Right common carotid artery plus branches (tissue), 1 donor: ENCODE results near the genes SFPQ, C1orf216 and AGO4.

DNA sequence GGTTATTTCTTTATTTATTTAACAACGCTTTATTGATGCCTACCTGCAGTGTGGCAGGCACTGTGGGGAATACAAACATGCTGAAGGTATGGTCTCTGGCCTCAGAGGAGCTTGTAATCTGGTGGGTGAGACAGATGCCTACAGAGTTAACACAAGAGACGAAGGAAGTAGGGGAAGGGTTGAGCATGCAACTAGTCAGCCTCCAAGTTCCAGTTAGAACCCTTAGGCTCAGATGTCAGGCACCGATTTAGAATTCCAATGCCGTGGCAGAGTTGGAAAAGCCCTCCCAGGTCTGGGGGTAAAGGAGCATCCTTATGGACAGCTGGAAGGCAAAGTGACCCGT is 133.0 kb upstream of the GJB5 start:
- PRO-cap = no peak

GRCh38 chr1:34781995-34782487 is 1.0 kb downstream of the GJB3 start:
- PRO-cap = no peak

GRCh38 chr1:34785395-34785655 is 4.3 kb downstream of the GJB3 start:
- PRO-cap = no peak

DNA sequence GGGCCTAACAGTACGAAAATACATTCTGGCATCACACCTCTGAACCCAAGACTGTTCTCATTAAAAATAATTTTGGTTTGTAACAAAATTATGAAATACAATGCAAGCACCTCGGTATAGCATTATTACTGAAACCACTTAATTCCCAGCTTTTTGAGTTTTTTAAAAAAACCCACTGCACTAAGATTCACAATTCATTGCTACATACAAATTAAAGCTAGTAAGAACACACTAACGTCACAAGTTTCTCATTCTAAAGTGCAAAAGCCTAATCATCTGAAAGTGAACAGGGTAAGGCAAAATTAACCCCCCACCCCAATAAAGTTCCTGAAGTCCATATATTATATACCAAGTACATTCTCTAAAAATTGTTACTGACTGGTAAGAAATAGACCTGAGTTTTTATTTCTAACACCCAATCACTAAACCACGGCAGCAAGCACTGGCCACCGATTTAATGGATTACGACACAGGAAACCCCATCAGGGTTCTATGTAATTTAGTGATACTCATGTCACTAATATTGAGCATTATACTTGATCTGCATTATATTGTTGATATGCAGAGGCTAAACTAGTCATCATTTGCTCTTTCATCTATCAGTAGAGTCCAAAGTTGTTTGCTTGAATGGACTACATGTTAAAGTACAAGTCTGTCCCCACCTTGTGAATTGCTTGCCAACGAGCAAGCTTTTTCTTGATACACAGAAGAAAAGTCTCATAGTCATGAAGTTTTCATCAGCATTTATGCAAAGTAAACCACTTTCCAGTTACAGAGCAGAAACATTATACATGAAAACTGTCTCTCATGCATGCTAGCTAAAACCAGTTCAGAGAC is 13.3 kb downstream of the SFPQ start:
- PRO-cap = no peak

- PRO-cap = no peak
These were observed 11.5 kb downstream of the SFPQ start for GRCh38 chr1:35181437-35181856.

DNA sequence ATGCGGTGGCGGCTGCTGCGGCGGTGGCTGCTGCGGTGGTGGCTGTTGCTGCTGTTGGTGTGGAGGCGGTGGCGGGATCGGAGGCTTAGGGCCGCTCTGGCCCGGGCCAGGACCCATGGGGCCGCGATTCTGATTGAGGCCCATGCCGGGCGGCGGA is 272 bp downstream of the SFPQ start:
- PRO-cap = no peak

DNA sequence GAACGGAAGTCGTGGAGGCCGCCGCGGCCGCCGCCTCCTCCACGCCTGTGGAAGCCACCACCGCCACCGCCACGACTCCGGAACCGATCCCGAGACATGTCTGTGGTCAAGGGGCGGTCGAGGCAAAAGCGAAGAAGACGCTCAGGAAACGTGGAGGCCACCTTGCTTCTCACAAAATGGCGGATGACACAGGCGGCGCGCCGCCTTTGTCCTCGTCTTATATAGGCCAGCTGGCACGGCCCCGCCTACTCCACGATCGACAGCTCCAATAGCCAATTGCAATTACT is at the start of gene SFPQ:
SFPQ (minus strand) TSS at position 194 of the 287 bp plus-strand sequence.
- PRO-cap = bidirectional peak, plus-strand start outside the sequence, minus-strand start at position 194 of the sequence

DNA sequence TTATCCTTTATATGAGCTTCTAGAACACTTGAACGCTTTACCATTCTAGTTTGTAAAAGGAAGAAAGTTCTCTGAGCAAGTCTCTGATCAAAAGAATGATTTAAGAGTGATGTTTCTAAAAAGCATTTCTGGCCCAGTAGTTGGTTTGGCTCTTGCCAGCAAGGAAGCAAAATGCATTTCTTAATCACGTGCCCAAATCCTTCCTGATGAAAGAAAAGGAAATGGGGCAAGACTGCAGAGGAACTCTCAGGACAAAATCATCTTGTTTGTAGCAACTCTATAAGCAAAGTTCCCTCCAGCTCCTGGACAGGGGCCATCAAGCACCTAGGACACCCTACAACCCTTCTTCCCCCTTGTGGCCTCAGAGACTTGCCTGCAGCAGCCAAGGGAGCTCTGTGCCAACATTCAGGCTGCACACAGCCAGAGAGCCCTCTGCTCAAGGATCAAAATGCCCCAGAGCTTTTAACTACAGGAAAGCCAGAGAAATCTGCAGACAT is 105.2 kb downstream of the KIAA0319L start:
- PRO-cap = no peak

DNA sequence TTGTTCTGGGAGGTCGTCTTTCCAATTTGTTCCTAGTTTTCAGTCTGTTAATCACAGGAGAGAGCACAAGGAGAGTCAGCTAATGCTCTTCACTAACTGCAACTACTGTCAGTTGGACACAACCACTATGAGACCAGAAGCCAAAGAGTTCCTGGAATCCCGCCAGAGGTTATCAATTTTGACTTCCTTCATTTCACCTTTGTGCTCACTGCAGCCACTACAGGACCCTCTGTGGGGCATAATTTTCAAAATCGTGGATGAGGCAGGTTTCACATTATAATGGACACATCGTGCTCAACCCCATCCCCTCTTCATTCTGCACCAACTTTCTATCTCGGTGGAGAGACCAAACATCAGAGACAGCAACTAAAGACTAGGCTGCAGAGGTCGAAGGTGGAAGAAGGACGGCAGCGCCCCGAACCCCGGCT is 660 bp downstream of the KIAA0319L start:
- PRO-cap = no peak

DNA sequence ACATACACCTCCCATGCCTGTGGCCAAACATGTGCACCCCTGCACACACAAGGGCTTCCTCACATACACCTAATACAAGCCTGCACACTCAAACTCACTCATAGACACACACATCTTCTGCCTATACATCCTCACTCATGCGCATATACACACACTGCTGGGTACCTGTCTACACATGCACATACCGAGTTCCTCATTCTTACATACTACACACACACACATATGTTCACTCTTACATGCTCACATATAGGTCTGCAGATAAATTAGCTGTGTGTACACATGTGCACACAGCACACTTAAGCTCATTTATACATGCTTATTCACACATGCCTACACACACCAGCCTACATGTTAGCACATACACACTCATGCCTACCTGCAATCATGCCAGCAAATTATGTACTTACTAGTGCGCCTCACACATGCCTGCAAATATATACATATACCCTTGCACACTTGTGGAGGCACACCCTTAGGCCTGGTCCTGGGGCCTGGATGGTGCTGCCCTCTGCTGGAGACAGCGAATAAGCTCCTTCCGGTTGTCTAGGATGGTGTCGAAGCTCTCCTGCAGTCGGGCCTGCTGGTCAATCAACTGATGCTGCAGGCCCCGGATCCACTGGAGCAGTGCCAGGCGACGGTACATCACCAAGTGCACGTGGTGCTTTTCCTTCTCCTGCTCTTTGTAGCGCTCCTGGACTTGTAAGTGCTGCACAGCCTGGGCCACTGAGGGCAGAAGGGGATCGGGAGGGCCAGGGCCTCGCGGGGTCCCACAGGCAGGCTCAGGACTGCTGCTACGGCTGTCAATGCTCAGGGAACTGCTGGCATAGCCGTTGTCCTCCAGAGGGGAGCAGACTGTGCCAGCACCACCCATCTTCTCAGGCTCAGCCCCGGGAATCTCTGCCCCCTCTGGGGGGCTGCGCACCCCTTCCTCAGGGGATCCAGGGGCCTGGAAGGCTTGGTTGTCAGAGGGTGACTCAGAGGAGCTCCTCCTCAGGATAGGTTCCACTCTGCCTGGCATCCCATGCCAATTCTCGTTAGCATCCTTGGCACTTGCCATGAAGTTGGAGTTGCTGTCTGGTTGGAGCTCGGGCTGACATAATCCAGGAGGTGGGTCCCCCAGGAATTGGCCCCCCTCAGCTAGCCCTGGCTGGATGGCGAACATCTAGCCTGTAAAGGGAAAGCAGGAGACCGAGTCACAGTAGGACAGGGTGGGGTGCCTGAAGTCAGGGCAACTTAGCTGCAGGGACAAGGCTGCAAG is 3.1 kb downstream of the C1orf216 start:
- PRO-cap = no peak

- PRO-cap = bidirectional peak, plus-strand start at chr1:35718895, minus-strand start at chr1:35718863; unidirectional peak, minus-strand start at chr1:35719214
These were observed at the start of gene C1orf216 for GRCh38 chr1:35718652-35719417. Gene C1orf216 (minus strand): TSS chr1:35718884.

GRCh38 chr1:35807853-35808257 is at the start of gene AGO4:
Gene AGO4 (plus strand): TSS chr1:35808016.
- PRO-cap = no peak

- PRO-cap = no peak
These were observed 2.2 kb downstream of the AGO4 start for GRCh38 chr1:35809903-35810519.

DNA sequence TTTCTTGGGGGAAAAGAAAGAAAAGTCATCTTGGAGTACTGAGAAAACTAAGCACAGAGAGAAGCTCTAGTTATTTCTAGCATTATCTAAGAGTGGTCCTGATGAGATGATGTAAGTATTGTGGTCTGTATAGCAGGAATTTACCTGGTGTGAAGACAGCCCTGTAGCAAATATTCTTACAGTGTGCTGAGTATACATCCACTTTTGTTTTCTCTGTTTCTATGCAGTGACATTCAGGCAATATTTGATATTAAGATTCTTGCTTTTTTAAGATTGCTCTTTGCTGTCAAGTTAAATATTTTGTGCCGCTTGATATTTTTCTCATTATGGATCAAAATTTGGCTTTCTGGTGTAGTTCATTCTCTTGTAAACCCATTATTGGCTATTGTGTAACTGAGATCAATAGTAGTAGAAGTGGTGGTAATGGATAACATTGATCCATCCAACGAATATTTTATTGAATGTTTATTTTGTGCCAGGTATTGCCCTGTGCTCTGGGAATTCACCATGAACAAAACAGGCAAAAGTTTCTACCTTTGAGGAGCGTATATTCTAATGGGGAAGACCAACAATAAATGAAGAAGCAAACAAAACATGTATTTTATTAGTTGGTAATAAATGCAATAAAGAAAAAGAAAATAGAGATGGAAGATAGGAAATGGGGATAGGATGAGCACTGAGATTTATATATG is 9.8 kb downstream of the AGO4 start:
- PRO-cap = no peak

DNA sequence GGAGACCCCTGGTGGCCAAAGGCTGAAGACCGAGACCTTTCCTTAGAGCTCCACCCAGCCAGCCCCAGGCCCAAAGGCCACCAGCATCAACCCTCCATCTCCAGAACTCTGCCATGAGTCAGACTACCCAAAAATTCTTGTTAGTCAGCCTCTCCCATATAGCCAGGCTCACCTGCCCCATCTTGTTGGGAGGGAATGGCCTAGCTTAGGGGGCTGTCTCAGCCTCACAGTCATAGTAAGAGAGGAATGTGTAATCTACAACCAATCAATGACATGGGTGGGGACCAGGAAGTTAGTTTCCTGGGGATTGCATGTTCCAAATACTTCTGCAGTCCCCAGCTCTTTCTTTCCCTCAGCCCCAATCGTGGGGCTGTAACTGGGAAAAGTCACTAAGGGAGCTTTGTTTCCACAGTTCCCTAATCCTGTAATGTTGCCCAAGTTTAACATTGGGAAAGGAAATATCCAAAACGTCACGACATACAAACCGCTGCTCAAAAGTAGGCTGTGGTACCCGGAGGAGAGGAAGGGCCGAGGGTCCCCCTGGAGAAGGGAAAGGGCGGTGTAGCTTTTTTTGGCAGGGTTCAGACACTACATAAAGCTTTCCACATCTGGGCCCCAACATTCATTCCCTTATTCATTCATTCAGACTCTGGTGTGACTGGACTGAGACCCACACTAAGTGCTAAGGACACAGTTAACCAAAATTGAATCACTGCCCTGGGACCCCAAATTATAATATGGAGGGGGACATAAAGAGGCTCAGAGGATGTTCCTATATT is 10.1 kb upstream of the COL8A2 start:
- PRO-cap = no peak

GRCh38 chr1:36321042-36322051 is 2.1 kb downstream of the EVA1B start:
- PRO-cap = bidirectional peak, plus-strand start at chr1:36321433, minus-strand start at chr1:36321243

DNA sequence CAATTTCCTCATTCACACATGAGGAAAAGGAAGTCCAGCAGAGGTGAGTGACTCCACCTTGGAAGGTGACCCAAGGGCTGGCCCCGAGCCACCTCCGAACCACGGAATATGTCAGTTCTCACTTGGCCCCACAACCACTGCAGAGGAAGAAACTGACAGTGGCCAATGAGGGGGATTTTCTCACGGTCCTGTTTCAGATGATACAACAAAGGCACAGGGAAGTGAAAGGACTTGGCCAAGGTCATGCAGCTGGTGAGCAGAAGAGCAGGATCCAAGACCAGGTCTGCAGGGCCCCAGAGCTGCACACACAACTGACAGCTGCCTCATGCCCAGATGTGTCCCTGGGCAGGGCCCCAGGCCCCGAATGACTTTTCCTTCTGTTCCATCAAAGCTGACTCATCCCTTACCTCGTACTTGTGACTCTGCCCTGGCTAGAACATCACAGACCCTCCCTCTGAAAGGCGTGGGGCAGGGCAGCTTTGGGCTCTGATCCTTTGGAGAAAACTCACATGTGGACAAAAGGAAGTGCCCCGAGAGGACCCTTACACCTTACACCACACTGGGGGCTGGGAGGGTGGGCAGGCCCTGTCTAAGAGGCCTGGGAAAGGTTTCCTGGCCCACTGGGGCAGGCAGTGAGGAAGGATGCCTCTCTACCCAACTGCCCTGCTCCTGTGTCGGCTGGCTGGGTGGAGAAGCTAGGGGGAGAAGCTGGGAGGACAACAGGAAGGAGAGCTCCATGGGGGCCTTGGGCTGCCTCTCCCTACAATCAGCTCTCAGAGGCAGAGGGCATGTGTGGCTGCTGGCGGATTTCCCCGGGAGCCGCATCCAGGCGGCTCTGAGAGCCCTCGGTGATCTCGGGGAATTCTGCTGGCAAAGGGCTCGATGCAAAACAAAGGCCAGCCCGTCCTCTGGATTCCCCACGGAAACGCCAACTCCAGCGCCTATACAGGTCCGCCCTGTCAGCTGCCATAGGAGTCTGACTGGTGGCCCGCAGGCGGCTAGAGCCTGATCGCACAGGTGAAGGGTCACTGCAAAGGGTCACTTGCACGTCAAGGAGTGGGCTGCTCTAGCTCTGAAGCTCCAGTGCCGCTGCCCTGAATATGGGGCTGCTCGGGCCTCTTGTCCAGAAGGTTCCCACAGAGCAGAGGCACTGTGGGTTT is 26.1 kb upstream of the EVA1B start:
- PRO-cap = no peak

GRCh38 chr1:36361193-36361485 is 24.6 kb downstream of the STK40 start:
- PRO-cap = no peak

DNA sequence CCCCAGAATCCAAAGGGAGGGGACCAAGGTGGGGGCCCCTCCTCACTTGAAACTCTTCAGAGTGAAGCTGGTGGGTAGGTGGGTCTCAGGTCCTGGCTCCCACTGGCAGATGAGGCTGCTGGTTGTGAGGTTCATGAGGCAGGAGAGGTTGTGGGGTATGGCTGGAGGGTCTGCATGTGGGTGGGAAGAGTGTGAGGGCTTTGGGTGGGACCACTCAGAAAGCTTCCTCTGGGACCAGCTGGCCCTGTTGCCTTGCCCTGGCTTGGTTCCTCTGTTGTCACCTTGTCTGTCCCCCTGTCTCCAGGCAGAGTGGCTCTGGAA is 9.0 kb downstream of the CSF3R start:
- PRO-cap = no peak

DNA sequence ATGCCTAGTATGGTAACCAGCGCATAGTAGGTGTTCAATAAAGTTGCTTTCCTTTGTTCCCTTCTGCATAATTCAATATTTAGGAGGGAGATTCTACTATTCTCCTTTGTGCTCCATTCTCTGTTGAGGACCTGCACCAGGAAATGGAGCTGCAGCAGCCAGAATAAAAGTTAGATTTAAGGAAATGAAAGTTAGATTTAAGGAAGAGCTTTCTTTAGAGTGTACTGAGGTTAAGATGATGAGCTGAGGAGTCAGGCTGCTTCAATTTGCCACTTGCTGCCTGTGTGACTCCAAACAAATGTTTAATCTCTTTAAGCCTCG is 3.5 kb upstream of the CSF3R start:
- PRO-cap = no peak